ENCODE measurements around a stretch of chr9.

- PRO-cap, 2 experiments: no peak in any of the 2 experiments
Measured at GRCh38 chr9:72133230-72133779, 15.9 kb upstream of the GDA start.

DNA sequence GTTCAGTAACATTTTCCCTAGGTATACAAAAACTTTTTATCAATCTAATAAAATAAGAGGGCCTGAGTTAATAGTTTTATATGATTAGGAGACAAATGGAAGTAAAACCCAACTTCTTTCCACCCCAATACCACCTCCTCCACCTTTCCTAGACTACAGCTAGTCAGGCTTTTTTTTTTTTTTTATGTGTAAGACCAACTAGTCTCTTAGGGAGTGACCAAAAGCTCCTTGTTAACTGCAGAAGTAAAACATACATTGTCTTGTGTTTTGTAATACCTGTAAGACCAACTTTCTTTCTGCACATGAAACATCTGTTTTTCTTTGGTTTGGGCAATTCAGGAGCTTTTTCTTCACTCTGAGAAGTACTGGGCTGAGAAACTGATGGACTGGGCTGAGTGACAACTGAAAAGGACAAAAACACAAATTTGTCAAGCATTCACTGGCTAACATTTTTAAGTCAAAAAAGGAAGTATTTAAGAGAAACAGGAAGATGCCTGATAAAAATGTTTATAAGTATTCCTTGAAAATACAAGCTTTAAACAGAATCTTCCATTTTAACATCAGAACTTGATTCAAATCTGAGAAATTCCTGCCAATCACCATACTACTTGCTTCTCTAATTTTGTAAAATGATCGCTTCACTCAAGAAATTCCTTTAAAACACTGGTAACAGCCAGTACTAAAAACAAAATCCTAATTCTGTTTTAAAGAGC, 8.2 kb downstream of the ZFAND5 start:
- PRO-cap, 2 experiments: no peak in any of the 2 experiments

- PRO-cap, 2 experiments: no peak in any of the 2 experiments
Measured at GRCh38 chr9:72357374-72358369, 7.3 kb downstream of the ZFAND5 start.

DNA sequence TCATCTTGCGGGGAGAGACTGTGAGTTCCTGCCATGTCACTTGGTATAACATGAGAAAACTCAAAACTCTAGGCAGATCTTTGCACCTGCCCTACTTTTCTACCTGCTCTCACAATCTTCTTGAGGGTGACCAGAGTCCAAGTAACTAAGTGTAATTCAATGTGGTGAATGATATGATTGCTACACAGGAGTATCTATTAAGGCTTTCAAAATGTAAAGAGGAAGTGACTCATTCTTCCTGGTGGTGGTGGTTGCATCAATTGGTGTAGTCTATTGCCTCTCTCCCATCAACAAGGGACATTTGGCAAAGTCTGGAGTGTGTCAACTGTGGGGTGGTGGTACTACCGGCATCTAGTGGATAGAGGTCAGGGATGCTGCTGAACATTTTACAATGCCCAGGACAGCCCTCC, 65.3 kb downstream of the TMC1 start:
- PRO-cap, 2 experiments: no peak in any of the 2 experiments

- PRO-cap, 2 experiments: no peak in any of the 2 experiments
Measured at GRCh38 chr9:72946719-72947542, 5.9 kb downstream of the ALDH1A1 start.

DNA sequence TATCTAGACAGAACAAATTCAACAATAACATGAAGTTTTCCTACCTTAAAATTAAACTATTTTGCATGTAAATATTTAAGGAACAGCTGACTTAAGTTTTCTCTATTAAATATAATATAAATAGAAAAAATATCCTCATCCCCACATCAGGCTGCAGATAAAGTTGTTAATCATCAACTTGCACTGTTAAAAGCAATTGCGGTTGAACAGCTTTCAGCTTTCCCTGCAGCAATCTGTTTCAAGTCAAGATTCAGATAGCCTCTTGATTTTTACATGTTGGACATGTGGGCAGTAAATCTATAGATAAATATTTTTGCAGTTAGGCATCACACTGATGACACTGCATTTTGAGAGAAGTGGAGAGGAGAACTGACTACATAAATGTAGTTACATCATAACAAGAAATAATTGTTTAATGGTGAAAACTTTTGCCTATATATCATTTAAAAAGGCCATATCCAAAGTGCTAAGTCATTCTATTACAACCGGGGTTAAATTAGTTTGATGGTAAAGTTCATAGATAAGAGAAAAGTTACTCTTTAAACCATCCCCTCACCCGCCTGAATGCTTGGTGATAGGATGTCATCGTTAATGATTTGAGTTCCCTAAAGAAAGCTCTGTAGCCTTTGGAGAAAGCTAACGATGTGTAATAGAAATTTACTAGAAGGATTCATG, 30.7 kb upstream of the ALDH1A1 start:
- PRO-cap, 2 experiments: no peak in any of the 2 experiments

DNA sequence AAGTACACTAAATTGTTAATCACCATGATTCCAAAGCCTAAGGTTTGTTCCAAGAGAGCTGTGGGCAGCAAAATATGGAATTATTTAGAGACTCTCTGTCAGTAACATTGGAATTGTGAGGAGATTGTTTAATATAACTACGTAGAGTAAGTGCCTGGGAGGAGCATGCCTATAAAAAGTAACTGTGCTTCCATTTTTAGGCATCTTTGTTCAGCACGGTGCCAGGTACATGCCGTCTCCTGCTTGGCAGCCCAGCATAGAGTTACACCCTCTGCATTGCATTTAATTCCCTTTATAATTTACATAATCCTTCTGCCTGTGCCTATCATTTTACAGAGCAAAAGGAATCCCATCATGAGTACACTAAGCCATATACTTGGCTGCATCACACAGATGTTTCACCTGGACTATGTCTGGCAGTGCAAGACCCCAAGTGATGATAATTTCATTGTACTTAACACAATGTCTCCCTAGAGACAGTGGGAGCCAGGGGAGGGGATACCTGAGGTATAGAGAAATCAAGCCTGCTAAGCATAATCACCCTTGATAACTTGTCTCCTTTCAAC, 32.2 kb upstream of the ALDH1A1 start:
- PRO-cap, 2 experiments: no peak in any of the 2 experiments

GRCh38 chr9:72998574-72999148, 45.8 kb upstream of the ALDH1A1 start:
- PRO-cap, 2 experiments: no peak in any of the 2 experiments

DNA sequence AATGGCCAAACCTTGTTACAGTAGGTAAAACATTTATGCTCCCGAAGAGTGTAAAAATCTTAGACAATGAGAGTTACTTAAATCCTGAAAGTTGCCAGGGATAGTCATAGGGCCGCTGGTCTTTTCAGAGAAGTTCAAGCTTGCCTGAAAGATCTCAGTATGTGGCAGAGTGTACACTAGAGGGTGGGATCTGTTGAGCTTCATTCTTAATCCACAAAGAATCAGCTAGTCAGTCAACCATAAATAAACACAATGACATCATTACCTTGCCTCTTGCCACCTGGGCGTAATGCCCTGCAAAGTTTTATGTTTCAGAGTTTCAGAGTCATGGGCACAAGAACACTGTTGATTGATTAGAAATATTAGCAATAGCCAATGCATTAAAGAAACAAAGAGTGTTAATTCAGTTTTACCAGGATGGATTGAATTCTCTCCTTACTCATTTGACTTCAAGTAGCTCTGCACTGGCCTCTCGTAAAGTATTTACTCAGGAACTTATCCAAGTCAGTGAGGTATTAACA, 14.4 kb upstream of the ANXA1 start:
- PRO-cap, 2 experiments: no peak in any of the 2 experiments

DNA sequence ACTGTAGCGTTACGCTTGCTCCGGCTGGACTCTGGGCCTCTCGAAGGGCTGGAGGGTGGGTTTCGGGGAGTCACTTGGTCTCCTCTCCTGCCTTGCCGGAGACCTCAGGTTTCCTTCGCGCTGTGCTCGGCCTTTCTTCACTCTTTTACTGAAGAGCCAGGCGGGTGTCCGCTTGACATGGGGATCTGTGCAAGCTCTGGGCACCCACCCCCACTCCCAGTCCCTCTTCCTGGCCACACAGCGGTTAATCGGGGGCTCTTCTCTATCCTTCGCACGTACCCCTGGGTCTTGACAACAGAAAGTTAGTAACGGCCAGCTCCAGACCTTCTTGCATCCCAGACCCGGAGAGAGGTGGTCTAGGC, 1.7 kb downstream of the RORB start:
- PRO-cap, 2 experiments: no peak in any of the 2 experiments

DNA sequence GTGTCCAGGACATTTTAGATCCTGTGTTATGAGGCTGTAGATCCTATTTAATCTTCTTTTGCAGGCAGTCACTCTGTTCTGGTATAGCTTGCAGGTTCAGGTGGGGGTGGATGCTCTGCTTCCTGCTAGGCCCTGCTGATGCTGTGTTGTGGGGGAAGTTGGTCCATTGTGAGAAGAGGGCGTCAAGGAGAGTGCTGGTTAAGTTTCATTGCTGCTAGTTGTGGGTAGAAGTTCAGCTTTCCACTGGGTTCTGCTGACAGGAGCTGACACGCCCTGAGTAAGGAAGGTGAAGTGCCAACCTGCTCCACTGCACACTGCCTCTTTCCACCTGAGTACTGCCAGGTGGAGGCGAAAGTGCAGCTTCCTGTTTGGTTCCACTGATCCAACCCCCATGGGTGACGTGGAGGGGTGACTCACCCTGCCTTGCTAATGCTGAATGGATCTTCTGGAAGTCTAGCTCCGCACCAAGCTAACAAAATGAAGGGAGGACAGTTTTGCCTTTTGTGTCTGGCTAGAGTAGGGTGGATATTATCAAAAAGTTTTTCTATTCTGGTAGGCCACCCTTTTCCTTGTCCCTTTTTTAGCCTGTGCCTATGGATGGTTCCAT, 16.3 kb downstream of the NMRK1 start:
- PRO-cap, 2 experiments: peak in 2 of 2 experiments; most common plus-strand start position 169 of the sequence (in 1); most common minus-strand start position 316 of the sequence (in 1)

- PRO-cap, 2 experiments: no peak in any of the 2 experiments
Measured at GRCh38 chr9:75455366-75455825, 367.1 kb downstream of the OSTF1 start.

DNA sequence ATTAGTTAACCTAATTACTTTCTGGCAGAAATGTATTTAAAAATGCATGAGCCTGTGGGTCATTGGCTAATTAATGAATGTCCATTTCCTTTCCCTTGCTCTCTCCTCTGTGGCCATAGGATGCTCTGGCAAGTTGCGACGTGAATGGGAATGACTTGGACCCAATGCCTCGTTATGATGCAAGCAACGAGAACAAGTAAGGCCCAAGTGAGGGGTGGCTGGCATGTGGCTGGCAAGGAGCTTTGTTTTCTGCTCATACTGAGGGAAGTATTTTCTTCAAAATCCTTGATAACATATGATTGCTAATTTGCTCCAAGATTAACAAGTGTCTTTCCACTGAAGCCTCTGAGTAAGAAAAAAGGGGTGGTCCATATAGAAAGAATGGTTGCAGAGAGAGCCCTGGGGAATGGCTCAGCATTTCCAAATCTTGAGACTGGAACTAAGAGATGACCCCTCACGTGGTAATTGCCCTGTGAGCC, 136.4 kb downstream of the PCSK5 start:
- PRO-cap, 2 experiments: no peak in any of the 2 experiments

GRCh38 chr9:76297291-76298056, 96.8 kb downstream of the RFK start:
- PRO-cap, 2 experiments: no peak in any of the 2 experiments

DNA sequence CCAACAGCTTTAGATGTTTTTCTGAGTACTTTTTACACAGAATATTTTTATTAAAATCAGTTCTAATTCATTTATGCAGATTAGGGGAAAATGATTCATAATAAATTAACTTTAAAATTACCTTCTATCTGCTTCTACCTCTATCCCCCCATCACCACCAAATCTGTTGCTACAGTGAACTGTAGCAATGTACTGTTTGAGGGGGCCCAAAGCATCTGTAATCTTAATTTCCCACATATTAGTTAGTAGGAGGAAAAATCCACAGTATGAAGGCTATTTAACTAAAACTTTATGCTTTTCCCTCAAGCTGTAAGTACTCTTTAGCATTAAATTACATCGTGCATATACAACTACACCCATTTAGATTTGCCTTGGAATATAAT, 8.3 kb downstream of the RFK start:
- PRO-cap, 2 experiments: no peak in any of the 2 experiments

DNA sequence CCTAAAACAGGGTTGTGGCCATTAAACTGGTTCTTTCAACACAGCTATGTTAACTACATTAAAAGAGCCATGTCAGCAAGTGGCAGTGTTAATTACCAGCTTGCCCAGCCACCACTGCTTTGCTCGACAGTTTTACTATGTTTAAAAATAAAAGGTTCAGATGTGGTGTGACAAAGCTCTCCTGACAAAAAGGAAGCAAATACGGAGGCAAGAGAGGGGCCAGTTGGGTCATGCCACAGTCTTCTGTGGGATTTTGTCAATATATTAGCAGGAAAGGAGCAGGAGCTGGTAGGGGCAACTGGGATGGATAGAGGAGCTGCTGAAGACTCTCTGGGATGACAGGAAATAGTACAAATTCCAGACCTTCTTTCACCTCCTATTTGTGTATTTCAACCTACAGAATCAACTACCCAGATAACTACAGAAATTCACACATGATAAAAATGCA, 191.7 kb downstream of the GCNT1 start:
- PRO-cap, 2 experiments: no peak in any of the 2 experiments

GRCh38 chr9:76703202-76703857, 202.6 kb downstream of the PRUNE2 start:
- PRO-cap, 2 experiments: no peak in any of the 2 experiments

DNA sequence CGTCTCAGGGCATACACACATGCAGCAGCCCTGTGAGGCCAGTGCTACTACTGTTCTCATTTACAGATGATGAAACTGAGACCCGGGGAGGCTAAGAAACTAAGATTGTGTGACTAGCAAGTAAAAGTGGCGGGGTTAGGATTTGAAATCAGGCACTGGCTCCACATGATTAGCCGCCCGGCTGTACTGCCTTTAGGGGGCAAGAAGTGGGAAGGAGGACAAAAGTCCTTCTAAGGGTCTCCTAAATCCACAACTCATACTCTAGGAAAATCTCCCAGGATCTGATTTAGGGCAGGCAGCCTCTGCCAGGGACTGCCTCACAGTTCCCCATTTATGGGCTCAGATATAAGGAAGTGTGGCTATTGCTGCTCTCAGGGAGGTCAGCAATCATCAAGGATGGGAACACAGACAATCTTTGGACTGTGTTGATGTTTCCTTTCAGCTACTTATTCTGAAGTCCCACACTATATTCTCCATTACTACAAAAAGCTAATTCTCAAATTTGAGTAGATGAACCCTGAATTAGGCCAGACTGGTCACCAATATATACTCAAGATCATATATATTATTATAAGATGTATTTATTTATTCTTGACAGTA, 7.8 kb downstream of the PRUNE2 start:
- PRO-cap, 2 experiments: no peak in any of the 2 experiments

DNA sequence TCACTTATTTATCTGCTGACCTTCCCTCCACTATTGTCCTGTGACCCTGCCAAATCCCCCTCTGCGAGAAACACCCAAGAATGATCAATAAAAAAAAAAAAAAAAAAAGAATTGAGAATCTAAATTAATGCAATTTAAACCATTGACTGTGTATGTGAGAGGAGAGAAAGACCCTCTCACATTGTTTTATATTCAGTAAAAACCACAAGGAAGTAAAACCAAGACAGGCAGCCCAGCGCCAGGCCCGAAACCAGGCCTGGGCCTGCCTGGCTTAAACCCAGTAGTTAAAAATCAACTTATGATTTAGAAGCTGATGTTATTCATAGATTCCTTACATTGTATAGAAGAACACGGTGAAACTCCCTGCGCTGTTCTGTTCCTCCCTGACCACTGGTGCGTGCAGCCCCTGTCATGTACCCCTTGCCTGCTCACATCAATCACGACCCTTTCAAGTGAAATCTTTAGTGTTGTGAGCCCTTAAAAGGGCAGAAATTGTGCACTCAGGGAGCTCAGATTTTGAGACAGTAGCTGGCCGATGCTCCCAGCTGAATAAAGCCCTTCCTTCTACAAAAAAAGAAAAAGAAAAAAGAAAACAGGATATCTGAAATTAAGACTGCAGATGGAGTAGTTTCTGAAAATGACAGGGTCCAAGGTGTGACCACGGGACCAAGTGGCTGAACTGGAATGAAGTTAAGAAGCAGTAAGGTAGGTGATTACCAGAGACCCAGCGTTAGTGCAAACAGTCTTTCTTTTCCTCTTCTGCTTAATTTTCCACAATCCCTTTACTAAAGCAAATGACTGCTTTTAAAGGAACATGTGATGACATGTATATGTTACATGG, 50.5 kb upstream of the PRUNE2 start:
- PRO-cap, 2 experiments: no peak in any of the 2 experiments

- PRO-cap, 2 experiments: peak in 1 of 2 experiments; most common plus-strand start chr9:77551497 (in 1)
Measured at GRCh38 chr9:77551367-77551575, 96.9 kb downstream of the GNA14 start.